Transverse colon (tissue), 4 donors: ENCODE results near the genes TAF7, PCDHGB2, ARAP3 and SPRY4.

GRCh38 chr5:140821692-140822186 is 326 bp downstream of the PCDHA5 start:
- PRO-cap = no peak
- RAMPAGE, long total RNA, 4 experiments = no peak in any of the 4 experiments

- PRO-cap = no peak
- RAMPAGE, long total RNA, 4 experiments = no peak in any of the 4 experiments
These were observed 791 bp downstream of the PCDHB3 start for GRCh38 chr5:141101066-141101461.

DNA sequence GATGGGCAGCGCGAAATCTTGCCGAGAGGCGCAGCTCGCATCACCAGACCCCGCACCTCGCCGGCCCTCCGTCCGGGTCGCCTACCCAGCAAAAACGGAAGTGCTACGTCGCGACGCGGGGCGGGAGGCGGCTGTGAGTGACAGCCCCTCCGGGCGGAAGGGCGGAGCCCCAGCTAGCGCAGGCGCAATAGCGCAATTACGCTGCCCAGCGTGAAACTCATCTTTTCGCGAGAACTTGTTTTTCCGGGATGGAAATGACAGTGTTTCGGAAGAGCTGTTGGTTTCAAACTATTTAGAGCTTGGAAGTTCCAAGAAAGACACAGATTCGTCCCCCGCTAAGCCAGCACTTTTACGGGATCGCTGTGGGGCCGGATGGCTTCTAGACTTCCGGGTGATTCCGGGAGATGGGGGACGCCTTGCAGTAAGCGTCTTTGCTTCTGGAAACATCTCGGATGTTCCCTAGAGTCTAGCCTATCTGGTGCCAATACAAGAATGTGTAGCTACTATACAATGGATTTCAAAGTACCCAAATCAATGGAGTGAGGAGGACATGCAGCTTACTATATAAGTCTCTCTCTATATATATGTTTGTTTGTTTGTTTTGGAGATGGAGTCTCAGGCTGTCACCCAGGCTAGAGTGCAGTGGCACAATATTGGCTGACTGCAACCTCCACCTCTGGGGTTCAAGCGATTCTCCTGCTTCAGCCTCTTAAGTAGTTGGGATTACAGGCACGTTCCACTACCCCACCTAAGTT is at the start of gene TAF7:
TAF7 (minus strand) TSS at position 102 of the 755 bp plus-strand sequence.
- PRO-cap = bidirectional peak, plus-strand start at position 238 of the sequence, minus-strand start at position 79 of the sequence
- RAMPAGE, long total RNA, 4 experiments = start-site peak on the minus strand in 4 of 4 experiments, centred at positions 80 to 104 of the sequence, 59 to 136 reads per replicate

DNA sequence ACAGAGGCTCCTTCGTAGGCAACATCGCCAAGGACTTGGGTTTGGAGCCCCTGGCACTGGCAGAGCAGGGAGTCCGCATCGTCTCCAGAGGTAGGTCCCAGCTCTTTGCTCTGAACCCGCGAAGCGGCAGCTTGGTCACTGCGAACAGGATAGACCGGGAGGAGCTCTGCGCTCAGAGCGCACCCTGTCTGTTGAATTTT is 430 bp downstream of the PCDHGA2 start:
- PRO-cap = no peak
- RAMPAGE, long total RNA, 4 experiments = no peak in any of the 4 experiments

DNA sequence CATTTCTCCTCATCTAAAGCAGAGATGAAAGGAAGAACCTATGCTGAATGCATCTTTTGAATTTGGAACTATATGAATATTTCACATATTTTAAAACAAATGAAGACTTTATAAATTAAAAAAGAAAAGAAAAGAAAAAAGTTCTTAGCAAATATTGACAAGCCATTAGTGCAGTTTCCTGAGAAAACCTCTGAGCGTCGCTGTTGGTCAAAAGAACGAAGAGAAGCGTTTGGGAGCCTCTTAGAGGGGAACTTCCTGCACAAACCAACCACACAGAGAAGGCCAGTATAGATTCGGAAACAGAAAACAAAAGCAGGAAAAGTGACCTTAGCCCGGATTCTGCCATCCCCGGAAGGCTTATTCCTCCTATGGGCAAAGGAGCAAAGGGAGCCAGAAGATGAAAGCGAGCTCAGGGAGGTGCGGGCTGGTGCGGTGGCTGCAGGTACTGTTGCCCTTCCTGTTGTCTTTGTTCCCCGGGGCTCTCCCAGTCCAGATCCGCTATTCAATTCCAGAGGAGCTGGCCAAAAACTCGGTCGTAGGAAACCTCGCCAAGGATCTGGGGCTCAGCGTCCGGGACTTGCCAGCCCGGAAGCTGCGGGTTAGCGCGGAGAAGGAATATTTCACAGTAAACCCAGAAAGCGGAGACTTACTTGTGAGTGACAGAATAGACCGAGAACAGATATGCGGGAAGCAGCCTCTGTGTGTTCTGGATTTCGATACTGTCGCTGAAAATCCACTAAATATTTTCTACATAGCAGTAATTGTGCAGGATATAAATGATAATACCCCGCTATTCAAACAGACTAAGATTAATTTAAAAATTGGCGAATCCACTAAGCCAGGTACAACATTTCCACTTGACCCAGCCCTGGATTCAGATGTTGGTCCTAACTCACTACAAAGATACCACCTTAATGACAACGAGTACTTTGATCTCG is at the start of gene PCDHGB2:
PCDHGB2 (plus strand) TSS at position 256 of the 938 bp plus-strand sequence.
- PRO-cap = no peak
- RAMPAGE, long total RNA, 4 experiments = no peak in any of the 4 experiments

- PRO-cap = no peak
- RAMPAGE, long total RNA, 4 experiments = start-site peak on the plus strand in 2 of 4 experiments, at chr5:141510893-141511597 at its widest, 6 to 7 reads per replicate
These were observed 22.4 kb downstream of the PCDHGC5 start for GRCh38 chr5:141510855-141512098.

DNA sequence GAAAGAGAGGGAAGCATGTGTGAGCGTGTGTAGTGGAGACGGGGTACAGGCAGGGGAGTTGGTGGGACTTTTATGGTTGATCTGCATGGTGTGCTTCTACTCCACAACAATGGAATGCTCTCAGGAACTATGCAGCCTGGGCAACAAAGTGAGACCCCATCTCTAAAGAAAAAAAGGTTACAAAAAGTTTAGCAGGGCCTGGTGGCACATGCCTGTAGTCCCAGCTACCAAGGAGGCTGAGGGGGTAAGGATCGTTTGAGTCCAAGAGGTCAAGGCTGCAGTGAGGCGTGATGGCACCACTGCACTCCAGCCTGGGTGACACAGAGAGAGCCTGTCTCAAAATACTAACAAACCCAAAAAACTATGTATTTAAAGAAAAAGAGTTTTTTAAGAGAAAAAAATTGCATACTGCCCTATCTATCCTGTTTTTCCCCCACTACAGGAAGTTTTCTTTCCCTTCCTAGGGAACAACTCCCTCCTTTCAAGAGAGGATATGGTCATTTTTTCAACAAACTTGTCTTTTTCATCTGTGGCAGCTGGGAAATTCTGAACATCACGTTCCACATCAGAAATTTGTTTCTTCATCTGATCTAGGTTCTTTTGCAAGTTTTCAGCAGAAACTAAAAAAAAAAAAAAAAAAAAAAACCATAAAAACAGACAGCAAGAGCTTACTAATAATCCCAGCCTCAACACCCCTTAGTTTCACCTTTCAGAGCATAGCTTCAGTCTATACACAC is 38.4 kb downstream of the PCDHGC5 start:
- PRO-cap = no peak
- RAMPAGE, long total RNA, 4 experiments = start-site peak on the minus strand in 1 of 4 experiments, centred at position 532 of the sequence, 22 reads per replicate

- PRO-cap = no peak
- RAMPAGE, long total RNA, 4 experiments = no peak in any of the 4 experiments
These were observed 31.9 kb downstream of the DIAPH1 start for GRCh38 chr5:141586817-141587326.

- PRO-cap = no peak
- RAMPAGE, long total RNA, 4 experiments = start-site peak on the minus strand in 2 of 4 experiments, at chr5:141604517-141604752 at its widest, 6 to 17 reads per replicate
These were observed 14.4 kb downstream of the DIAPH1 start for GRCh38 chr5:141604190-141604999.

DNA sequence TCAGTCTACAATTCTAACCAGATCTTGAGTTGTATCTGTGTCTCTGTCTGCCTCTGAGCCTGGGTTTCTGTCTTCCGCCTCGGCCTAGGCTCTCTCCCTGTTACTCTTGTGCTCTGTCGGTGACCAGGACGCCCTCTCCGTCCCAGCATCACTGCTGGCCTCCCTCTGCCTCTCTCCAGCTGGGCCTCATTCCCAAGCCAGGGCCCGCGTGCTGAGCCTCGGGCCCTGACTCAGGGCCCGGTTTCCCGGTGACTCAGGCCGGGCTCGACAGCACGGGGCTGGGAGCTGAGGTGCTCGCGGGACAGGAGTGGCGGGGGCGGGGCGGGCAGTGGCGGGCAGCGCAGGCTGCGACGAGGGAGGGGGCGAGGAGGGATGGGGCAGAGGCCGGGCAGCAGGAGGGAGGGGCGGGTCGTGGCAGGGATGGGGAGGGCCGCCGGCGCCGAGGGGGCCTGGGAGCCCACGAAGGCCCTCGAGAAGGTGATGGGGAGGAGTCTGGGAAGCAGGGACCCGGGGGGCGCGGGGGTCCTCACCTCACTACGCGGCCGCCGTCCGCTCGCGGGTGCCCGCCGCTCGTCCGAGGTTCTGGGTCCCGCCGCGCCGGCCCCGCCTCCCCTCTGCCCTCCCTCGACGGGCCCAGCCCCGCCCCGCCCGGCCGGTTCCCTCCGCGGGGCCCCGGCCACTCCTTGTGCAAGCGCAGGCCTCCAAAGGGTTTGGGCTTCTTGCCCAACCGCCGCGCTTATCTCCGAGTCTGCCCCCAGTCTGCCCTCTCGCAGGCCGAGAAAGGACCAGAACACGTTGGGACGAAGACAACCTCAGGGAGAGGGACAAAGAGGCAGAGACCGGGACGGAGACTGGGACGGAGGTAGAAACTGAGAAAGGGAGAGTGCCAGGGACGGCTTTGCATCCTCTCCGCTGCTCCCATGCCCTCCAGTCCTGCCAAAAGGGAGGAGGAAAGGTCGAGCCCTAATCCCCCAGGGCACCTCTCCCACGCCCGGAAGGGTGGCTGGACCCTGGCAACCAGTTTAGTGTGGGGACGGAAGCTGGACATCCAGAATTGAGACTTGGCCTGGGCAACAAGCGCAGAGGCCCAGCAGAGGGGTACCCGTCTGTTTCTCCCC is at the start of gene ARAP3:
ARAP3 (minus strand) TSS at position 588 of the 1,118 bp plus-strand sequence.
- PRO-cap = unidirectional peak, minus-strand start at position 309 of the sequence; bidirectional peak, plus-strand start at position 772 of the sequence, minus-strand start at position 584 of the sequence
- RAMPAGE, long total RNA, 4 experiments = start-site peak on the minus strand in 1 of 4 experiments, centred at position 592 of the sequence, 48 reads per replicate

DNA sequence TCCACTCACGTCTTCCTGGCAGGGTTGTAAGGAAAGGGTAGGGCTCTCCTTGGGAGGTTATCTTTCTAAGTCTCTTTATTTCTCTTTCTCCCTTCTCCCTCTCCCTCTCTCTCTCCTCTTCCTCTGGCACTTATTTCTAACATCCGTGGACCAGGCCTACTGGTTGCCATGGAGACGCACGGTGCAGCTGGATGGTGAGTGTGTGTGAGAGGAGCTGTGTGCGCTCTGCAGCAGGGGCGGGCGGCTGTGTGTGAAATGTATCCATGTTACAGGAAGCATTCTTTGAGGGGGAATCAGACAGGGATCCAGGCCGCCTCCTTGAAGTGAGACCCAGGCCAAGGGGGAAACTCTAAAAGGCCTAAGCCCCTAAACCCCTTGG is 32.2 kb downstream of the PCDH1 start:
- PRO-cap = no peak
- RAMPAGE, long total RNA, 4 experiments = start-site peak on the minus strand in 2 of 4 experiments, centred at positions 182 to 204 of the sequence, 10 to 13 reads per replicate

DNA sequence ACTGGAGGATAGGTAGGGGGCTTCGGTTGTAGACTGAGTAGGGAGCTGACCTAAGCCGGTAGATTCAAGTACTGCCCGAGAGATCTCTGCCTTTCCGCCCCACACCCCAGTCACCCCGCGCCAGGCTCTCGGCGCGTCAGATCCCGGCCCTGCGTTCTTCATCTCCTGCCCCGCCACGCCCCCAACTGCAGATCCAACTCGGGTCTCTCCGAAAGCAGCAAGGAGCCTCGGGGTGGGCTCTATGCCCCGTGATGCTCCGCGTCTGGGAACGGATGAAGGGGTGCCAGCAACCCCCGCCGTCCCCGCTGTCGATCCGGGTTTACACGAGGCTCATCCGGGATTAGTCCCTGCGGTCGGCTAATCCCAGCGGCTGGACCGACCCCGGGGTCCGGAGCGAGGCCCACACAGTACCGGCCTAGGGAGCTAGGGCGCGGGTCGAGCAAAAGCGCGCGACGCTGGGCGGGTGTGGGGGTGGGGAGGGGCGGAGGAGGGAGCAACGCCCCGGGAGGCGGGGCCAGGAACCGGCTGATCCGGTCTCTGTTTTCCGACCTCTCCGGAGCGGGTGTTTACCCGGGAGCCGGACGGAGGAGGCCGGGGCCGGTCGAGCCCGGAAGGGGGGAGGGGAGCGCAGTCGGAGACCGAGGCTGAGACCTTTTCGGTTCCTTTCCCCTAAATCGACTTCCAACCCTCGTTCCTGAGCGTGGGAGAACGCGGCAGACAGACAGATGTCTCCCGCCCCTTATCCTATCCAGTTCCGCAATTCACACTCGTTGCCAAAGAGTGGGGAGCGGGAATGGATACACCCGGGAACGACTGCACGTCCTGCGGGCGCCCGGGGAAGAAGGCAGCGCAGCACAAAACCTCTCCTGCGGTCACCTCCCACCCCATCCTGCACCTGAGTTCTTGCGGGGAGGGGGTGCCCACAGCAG is 28.7 kb downstream of the PCDH1 start:
- PRO-cap = bidirectional peak, plus-strand start at position 190 of the sequence, minus-strand start at position 167 of the sequence; bidirectional peak, plus-strand start at position 556 of the sequence, minus-strand start at position 467 of the sequence
- RAMPAGE, long total RNA, 4 experiments = start-site peak on the plus strand in 1 of 4 experiments, centred at position 559 of the sequence, 6 reads per replicate

DNA sequence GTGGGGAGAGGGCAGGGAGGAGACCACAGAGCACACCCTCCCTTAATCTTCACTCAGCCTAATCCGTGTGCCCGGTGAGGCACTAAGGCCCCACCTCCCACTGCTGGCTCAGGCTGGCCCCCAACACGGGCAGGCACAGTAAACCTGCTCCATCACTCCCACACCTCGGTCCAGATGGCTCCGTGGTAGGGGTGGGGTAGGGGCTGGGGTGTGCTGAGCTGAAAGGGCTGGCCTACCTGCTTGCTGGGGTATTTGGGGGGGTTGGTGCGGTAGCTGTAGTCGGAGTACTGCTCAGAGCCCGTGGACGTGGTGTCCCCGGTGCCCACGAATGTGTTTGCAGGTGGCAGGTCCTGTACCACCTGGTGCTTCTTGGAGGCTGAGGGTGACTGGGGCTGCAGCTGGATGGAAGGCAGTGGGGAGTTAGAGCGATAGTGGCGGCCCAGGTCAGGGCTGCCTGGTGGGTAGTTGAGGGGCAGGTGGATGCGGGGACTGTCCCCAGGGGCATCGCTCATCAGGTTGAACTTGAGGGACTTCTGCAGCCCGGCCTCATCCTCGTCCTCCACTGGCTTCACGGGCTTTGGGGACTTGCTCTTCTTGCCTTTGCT is 15.1 kb downstream of the PCDH1 start:
- PRO-cap = no peak
- RAMPAGE, long total RNA, 4 experiments = start-site peak on the minus strand in 1 of 4 experiments, centred at position 360 of the sequence, 40 reads per replicate

DNA sequence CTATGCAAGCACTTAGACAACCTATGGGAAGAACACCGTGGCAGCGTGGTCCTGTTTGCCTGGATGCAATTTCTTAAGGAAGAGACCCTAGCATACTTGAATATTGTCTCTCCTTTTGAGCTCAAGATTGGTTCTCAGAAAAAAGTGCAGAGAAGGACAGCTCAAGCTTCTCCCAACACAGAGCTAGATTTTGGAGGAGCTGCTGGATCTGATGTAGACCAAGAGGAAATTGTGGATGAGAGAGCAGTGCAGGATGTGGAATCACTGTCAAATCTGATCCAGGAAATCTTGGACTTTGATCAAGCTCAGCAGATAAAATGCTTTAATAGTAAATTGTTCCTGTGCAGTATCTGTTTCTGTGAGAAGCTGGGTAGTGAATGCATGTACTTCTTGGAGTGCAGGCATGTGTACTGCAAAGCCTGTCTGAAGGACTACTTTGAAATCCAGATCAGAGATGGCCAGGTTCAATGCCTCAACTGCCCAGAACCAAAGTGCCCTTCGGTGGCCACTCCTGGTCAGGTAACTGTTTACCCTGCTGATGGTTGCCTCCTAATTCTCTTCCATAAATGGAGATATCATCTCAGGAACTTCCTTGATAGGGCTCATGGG is 9.5 kb downstream of the RNF14 start:
- PRO-cap = no peak
- RAMPAGE, long total RNA, 4 experiments = start-site peak on the plus strand in 1 of 4 experiments, centred at position 83 of the sequence, 26 reads per replicate

DNA sequence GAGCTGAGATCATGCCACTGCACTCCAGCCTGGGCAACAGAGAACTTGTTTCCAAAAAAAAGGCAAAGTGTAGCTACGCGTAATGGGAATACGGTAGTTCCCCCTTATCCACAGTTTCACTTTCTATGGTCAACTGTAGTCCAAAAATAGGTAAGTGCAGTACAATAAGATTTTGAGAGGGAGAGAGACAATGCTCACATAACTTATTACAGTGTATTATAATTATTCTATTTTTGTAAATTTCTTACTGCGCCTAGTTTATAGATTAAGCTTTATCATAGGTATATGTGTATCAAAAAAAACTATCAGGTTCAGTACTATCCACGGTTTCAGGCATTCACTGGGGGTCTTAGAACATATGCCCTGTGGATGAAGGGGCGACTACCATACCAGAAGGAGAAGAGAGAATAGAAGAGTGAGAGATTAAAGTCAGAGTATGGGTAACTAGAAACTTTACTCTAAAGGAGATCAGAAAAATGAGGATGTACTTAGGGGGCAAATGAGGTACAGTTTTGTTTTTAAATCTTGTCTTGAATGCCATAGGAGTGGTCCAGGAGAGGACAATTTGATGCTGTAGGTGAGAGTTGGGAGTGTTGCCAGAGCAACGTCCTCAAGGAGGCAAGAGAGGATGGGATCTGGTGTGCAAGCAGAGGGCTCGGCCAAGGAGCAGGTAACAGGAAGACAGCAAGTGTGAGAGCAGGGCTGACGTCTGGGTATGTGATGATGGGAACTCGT is 15.8 kb downstream of the GNPDA1 start:
- PRO-cap = no peak
- RAMPAGE, long total RNA, 4 experiments = start-site peak on the plus strand in 1 of 4 experiments, centred at position 518 of the sequence, 13 reads per replicate

DNA sequence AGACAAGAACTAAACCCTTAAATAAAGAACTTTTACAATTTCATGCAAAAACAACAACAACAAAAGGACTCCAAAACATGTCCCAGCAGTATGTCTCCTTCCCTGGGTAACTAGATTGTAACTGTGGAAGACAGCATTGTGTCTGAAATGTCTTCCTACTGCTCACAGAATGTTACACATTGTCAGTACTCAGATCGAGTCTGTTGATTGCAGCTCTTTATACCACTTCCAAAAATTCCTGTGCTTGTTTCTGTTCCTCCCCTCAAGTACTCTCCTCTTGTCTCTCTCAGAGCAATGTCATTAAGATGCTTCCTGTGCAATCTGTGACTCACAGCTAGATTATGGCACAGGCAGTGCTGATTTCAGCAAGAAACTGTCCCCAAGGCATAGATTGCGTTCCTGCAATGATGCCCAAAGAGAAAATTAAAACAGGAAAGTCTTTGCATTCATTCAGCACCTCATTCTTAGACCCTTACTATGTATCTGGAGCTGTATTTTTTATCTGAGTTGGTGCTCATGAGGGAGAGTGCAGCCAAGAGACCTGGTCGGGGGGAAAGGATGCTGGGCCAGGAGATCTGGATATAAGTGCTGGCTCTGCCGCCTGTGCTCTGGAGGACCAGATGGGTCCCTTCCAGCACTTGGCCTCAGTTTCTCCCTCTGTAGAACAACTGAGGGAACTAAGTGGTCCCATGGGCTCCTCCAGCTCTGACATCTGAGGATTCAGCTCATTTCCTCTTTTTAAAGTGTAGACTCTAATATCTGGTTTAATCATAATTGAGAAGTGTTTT is 40.7 kb upstream of the GNPDA1 start:
- PRO-cap = no peak
- RAMPAGE, long total RNA, 4 experiments = no peak in any of the 4 experiments

DNA sequence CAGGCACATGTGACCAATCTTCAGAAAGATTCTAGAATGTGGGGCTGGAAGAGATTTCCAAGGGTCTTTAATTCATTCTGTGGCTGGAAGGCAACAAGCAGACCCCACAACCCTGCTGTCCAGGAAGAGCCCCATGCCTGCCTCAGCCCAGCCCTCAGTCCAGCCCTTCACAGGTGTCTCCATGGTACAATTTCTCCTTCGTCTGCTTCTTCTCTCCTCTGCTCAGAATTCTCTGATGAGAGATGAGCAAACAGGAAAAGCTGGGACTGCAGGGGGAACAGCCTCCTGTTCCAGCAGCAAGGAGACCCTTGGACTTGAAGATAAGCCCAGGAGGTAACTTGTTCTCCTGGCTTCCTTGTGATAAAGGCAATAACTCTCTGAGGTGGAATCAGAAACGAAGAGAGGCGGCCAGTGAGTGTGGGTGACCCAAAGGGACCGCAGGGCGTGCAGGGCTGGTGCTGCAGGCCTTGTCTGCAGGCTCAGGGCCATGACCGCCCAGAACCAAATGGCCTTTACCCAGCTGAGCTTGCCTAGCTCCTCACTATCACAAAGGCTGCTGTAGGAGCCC is 72.3 kb downstream of the NDFIP1 start:
- PRO-cap = no peak
- RAMPAGE, long total RNA, 4 experiments = no peak in any of the 4 experiments

GRCh38 chr5:142301513-142301751 is 23.4 kb downstream of the SPRY4 start:
- PRO-cap = bidirectional peak, plus-strand start at chr5:142301850, minus-strand start at chr5:142301575
- RAMPAGE, long total RNA, 4 experiments = no peak in any of the 4 experiments

DNA sequence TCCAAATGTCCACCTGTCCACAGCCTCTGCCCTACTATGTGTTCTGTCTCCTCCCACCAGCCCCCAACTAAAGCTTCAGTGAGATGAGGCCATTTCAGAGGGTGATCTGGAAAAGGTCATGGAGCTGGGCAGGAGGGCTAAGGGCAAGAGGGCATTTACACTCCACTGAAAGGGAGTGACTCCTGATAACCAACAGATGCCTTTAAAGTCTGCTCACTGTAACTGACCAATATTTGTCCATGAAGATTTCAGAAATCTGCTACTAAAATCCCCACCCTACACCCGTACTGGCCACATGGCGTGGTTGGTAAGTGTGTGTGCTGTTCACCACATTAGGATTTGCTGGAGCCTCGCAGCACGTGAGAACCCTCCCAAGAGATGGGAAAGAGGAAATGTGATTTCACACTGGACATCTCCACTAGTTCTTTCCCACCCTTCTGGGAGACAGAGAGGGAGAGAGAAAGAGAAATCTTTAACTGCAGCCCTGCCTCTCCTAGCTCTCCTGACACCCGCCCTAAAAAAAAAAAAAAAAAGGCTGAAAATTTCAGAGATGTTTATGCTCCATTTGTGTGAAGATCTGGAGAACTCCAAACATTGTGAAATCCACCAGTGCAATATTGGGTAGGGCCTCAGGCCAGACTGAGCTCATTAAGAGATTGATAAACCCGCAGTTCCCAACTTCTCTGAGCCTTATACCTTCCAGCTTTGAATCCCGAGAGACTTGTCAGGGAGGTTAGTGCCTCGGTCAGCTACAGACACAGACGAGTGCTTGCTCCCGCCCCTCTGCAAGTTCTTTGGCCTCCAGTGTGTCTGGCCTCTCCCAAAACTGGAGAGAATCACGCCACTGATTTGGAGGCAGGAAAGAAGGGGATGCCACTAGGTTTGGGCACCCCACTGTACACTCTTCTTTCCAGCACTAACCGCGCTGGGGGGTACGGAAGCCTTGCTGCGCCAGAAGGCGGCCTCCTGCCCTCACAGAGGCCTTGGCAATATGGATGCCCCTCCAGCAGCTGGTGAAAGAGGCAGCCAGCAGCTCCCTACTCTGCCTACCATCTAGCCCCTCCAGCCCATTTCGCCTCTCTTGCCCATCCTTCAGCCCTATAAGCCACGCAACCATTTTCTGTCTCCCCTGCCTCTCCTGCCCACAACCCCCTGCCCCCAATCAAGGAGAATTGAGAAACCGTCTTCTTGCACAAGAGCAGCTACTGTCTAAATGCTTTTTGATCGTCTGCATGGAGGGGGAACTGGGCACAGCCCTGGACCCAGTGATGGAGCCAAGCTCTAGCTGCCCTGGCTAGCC is 1.8 kb downstream of the SPRY4 start:
- PRO-cap = unidirectional peak, plus-strand start at position 736 of the sequence
- RAMPAGE, long total RNA, 4 experiments = no peak in any of the 4 experiments

GRCh38 chr5:142324938-142325548 is at the start of gene SPRY4:
TSS of gene SPRY4 (minus strand) at chr5:142325021.
- PRO-cap = bidirectional peak, plus-strand start at chr5:142325293, minus-strand start at chr5:142325019; unidirectional peak, plus-strand start at chr5:142325391; unidirectional peak, plus-strand start at chr5:142325416
- RAMPAGE, long total RNA, 4 experiments = start-site peak on the minus strand in 3 of 4 experiments, at chr5:142324969-142325032 at its widest, 22 to 153 reads per replicate